ENCODE measurements around a stretch of chr2.

- RRBS: no CpG with 5 or more reads among the region's 16 CpGs
Observed at GRCh38 chr2:234982727-234983529, 31.1 kb downstream of the SH3BP4 start.

DNA sequence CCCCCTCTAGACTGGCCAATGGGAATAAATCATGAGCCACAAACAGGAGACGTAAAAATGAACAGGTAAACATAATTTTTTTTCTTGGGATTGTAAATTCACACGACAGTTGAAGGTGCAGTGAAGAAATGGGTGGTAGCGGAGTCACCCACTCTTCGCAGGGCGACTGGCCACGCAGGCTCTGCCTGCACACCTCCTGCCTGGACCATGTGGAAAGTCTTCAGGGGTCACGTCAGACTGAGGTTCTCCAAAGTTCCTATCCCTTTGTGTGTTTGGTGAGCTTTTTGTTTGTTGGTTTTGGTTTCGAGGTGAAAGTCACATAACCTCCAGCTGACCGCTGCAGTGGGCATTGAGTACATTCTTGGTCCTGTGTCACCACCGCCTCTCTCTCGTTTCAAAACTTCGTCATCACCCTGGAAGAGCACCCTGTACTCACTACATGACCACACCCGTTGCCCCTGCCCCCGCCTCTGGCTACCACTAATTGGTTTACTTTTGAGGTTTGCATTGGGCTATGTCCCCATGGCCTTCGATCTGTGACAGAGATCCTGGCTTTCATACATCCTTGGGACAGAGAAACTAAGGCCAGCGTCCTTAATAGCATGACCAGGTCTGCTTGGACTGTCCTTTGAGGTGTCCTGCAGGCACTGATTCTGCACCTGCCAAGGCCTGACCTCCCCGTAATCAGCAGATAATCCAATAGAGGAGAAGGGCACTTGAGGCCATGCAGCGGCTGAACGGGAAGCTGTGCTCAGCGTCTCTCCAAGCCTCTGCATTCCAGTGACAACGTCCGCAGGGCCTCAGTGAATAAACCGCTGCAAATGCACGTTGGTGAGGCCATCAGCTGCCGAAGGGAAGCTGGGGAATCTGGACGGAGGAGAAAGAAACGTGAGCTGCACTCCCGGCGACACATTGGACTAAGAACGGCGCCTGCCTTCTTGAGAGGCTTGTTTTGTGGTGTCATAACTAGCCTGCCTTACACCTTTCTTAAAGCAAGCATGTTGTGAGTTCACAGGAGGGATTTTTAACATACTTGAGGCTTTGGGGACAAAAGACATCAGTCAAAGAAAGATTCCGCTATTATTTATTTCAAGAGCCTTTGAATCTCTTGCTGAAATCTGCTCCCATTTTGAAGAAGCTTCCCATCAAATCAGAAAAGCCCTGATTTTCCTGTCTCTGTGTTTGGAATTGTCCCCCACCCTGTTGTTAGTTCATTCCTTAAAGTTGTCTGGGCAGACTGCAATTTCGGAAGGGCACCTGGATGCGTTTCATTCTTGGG, 46.9 kb downstream of the SH3BP4 start:
- RRBS: no CpG with 5 or more reads among the region's 34 CpGs

GRCh38 chr2:235142499-235143106, 190.8 kb downstream of the SH3BP4 start:
- RRBS: no CpG with 5 or more reads among the region's 5 CpGs

DNA sequence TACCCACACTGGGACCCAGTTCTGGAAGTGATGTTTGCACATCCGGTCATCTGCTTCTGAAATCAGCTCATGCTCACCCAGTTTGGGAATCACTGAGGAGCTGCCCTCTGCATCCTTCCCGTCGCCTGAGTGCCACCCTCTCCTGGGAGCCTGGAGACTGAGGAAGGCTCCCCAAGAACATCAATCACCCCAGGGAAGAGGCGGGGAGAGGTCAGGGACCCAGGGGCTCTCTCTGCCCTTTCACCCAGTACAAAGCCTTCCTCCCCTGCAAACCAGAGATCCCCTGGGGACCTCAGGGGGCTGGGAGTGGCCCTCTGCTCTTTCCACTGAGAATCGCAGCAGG, 150.5 kb upstream of the AGAP1 start:
- RRBS: no CpG with 5 or more reads among the region's 5 CpGs

DNA sequence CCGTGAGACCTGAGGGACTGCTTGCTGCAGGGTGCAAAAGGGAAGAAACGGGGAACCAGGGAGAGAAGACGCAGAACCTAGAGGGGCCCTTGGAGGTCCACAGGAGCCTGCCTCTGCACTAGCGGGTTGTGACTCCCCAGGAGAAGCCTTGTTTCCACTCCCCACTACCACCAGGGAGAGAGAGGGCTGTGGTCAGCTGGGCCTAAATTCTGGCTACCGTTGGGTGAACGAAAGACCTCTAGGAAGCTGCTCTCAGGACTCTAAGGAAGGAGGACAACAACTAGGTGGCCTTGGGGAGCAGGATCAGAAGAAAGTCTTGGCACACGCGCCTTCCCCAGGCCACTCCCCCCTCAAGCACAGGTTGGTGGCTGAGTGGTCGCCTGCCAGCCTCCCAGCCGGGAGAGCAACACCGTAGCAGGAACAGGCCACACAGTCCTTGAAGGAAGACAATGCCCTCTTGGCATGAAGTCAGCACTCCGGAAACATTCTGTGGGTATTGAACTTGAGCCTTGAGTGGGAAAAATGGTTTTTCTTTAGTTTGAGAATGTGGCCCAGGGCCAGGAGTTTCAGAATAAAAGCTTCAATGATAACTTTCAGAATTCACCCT, 87.5 kb upstream of the AGAP1 start:
- RRBS: 84% methylated on average over 3 of the region's 12 CpGs

GRCh38 chr2:235596747-235597353, 103.0 kb downstream of the AGAP1 start:
- RRBS: no CpG with 5 or more reads among the region's 12 CpGs

- RRBS: no CpG with 5 or more reads among the region's 11 CpGs
Observed at GRCh38 chr2:235660670-235661206, 166.9 kb downstream of the AGAP1 start.

DNA sequence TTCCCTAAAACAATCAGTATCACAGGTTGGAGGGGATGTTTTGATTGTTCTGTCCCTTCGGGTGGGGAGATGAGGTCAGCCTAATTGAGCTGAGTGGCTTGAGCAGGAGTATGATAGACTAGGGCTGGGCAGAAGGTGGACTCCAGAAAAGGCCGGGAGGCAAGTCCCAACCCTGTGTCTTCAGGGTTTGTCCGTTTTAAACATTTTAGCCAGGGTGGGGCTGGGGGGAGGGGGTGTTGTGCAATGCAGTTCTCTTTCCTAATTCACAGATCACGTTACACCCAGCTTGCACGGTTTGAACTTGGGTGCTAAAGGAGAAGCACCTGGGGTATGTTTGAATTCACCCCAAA, 233.3 kb downstream of the AGAP1 start:
- RRBS: no CpG with 5 or more reads among the region's 5 CpGs

DNA sequence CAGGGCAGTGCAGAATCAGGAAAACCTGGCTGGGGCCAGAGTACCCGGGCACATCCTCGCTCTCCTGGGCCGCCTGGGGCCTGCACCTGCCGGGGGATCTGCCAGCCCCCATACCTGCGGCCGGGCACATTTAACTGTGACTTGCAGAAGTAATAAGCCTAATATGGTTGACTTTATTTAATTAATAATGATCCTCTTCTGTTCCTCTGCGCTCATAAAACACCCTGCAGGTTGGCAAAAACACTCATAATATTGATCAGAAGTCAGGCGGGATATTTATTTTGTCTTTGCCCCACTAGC, 60.5 kb downstream of the GBX2 start:
- RRBS: 70% methylated on average over 4 of the region's 8 CpGs

GRCh38 chr2:236241343-236242104, 22.7 kb downstream of the ASB18 start:
- RRBS: no CpG with 5 or more reads among the region's 12 CpGs

DNA sequence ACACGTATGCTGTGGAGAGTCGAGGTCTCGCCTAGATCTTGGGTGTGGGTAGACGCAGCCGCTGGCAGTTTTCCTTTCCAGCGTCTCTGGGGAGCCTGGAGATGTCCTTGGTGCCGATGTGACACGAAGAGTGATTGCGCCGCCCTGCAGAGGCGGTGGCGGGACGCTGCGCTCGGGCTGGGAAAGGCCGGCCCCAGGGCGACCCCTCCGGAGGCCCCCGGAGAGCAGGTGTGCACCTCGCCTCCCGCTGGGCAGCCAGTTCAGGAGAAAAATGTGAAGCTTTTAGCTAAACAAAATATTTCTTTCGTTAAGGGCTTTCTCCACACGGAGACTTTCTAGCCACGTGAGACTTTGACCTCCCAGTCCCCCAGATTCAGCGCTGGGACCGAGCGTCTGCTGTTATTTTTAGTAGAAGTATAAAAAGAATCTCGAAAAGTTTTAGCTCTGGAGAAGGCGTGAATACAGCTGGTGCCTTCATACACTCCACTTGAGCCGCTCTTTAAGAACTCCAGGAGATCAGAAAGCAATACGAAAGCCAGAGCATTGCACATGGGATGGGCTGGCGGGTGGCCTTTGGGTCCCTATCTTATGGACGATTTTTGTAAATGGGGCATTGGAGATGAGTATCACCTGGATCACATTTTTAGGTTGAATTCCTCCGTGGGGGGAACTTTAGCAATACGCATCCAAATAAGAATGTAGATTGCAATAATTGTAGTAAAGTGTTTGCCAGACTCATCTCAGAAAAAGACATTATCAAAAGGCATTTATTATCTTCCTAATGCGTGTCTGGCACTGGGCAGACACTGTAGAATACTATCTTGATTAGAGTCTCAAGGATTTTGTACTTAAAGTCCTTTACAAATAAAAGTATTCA, 1.0 kb upstream of the ACKR3 start:
- RRBS: no CpG with 5 or more reads among the region's 36 CpGs

DNA sequence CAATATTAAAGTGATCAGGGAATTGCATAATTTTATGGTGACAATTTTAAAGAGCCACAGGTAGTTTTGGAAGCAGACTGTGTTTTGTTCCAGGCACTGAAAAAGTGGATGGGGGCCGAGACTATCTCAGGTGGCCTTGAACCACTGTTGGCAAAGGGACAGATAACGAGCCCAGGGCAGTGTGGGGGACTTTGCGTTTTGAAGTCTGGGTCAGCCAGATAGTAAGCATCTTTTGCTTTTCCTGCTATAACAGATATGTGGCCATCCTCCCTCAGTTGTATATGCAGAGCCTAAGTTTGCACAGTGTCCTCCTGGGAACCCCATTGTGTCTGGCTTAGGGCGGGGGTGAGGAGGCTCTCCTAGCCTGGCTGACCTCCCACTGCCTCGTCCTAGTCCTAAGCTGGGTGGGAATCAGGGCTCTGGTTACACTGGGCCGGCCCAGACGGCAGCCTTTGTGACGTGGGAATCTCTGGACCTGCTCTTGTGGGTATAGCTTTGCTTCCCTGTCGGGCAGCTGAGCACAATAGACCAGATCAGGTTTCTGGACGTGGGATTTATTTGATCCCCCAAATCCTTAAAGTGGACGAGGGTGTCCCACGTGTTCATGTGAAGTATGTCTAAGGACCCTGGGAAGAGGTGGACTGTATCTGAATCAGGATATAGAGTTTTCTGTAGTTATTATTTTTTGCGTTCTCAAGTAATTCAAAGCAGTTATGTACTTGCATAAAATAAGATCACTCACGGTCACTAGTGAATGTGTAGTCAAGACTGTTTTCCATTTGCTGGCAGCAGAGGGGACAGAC, 2.8 kb downstream of the ACKR3 start:
- RRBS: no CpG with 5 or more reads among the region's 14 CpGs

DNA sequence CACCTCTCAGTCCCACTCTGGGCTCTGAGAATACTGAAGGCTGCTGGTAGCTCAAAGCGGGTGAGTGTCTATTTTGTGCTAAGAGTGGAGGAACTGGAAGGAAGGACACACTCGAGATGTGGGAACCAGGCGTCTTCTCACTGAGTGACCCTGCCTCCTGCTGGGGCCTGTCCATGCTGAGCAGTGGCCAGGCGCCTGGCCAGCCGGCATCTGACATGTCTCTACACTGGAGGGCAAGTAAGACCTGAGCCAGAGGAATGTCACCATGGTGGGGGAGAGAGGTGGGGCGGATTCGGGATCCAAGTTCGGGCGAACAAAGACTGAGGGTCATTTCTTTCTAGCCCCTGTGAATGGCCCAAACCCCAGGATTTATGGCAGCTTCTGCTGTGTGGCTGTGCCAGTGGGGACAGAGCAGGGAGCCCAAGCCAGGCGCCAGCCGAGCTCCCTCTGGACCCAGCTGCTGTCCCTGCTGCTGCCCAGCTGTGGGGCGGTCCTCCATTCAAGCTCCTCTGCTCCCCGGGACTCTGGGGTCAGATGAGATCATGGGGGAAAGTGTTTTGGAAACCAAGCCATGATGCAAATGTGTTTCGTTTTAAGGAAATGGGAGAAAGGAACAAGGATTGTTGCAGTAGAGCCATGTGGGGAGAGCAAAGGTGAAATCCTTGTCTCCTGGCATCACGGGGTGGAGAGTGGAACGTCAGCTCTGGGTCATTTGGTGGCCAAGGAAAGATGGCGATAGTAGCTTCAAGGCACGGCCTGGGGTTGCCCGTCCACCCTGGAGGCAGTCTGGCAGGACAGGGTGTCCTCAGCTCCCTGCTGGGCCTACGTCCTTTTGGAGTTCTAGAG, 8.0 kb downstream of the ACKR3 start:
- RRBS: no CpG with 5 or more reads among the region's 20 CpGs

- RRBS: no CpG with 5 or more reads among the region's 15 CpGs
Observed at GRCh38 chr2:236631353-236631988, 61.8 kb downstream of the ACKR3 start.

- RRBS: no CpG with 5 or more reads among the region's 13 CpGs
Observed at GRCh38 chr2:236663510-236664162, 94.0 kb downstream of the ACKR3 start.

DNA sequence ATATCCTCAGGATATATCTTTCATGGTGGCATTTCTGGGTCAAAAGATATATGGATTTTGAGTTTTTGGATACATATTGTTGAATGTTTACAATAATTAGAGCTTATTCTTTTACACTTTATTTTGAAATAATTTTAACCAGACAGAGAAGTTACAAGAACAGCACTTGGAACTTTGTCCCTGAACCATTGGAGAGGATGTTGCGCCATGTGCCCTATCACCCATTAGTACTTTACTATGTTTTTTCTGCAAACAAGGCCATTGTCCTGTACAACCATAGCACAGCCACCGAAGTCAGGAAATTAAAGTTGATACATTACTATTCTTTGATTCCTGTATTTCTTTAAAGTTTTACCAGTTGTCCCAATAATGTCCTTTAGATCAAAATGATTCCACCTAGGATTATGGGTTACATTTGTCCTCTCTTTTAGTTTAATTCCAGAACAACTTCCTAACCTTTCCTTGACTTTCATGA, 188.8 kb downstream of the ACKR3 start:
- RRBS: no CpG with 5 or more reads among the region's 2 CpGs

DNA sequence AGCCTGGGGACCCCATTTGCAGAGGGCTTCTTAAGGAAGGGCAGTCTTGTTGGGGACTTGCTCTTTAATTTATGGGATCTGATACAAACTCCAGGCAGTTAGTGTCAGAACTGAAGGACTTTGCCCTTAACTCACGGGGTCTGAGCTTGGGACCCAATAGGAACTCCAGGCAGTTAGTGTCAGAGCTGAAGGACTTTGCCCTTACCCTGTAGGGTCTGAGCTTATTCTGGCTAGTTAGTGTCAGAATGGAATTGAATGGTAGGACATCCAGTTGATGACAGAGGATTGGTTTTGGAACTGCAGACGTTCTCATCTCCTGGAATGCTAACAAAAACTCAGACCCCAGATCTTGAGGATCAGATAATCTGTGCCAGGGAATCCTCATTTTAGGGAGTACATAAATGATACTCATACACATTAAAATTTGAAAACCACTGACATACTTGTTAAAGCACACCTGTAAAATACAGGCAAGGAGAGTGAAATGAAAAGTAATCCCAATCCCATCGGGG, 256.8 kb upstream of the COPS8 start:
- RRBS: no CpG with 5 or more reads among the region's 3 CpGs

DNA sequence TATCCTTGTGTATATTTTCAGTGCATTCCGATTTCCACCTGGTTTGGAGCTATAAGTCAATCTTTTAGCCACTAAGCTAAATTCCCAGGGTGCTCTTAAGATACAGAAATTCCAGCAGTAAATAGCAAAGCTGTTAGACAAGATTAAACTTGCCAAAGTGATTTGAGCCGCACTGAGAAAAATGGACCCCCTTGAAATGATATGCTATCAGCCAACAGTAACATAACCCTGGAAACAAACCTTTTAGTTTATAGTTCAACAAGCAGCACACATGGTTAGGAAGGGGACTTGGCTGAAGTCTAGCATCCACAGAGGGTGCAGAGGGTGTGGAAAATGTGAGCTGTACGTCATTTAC, 99.9 kb upstream of the COPS8 start:
- RRBS: no CpG with 5 or more reads among the region's 3 CpGs

GRCh38 chr2:237204807-237205663, 119.3 kb downstream of the COPS8 start:
- RRBS: no CpG with 5 or more reads among the region's 15 CpGs

GRCh38 chr2:237280070-237280671, 133.8 kb downstream of the COL6A3 start:
- RRBS: no CpG with 5 or more reads among the region's 16 CpGs